ENCODE results near the gene TMEM181.

DNA sequence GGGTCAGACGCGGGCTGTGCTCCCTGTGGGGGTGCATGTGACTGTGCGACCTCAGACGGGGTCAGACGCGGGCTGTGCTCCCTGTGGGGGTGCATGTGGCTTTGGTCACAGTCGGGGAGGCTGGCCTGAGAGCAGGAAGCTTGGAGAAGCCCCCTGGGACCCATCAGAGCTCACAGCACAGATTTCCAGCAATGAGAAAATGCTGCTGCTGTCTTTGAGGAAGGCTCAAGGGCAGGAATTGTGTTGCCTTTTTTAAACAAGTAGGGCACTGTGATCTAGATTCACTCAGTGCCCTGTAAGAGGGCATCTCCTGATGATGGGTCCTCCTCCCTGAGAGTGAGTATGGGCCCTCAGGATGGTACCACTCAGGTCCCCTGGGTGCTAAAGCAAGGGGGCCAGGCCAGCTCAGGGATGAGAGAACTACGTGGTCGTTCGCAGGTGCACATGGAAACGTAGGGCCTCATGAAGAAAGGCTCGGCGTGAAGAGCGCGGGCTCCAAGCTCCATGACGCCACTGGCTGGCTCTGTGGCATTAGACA lies 50.5 kb downstream of the SYNJ2 start:
- RRBS = no CpG with 5 or more reads among the region's 16 CpGs

DNA sequence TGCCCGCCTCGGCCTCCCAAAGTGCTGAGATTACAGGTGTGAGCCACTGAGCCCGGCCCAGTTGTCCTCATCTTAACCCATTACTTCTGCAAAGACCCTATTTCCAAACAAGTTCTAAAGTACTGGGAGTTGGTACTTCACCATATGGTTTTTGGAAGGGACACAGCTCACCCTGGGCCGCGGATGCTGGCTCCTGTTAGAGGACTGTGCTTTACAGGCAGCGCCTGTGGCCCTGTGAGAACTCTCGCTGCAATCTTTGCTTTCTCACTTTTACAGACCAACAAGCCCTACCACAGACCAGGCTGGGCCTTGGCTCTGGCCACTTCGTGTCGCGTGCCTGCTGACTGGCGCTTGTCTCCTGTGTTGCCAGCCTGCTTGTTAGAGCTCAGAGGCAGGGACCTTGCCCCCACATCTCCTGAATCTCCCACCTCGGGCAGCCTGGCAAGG lies 56.0 kb downstream of the SYNJ2 start:
- RRBS = no CpG with 5 or more reads among the region's 12 CpGs

- RRBS = no CpG with 5 or more reads among the region's 19 CpGs
Measured at GRCh38 chr6:158046692-158047470, 65.2 kb downstream of the SYNJ2 start.

GRCh38 chr6:158086426-158087463 lies 81.3 kb downstream of the SERAC1 start:
- RRBS = no CpG with 5 or more reads among the region's 41 CpGs

DNA sequence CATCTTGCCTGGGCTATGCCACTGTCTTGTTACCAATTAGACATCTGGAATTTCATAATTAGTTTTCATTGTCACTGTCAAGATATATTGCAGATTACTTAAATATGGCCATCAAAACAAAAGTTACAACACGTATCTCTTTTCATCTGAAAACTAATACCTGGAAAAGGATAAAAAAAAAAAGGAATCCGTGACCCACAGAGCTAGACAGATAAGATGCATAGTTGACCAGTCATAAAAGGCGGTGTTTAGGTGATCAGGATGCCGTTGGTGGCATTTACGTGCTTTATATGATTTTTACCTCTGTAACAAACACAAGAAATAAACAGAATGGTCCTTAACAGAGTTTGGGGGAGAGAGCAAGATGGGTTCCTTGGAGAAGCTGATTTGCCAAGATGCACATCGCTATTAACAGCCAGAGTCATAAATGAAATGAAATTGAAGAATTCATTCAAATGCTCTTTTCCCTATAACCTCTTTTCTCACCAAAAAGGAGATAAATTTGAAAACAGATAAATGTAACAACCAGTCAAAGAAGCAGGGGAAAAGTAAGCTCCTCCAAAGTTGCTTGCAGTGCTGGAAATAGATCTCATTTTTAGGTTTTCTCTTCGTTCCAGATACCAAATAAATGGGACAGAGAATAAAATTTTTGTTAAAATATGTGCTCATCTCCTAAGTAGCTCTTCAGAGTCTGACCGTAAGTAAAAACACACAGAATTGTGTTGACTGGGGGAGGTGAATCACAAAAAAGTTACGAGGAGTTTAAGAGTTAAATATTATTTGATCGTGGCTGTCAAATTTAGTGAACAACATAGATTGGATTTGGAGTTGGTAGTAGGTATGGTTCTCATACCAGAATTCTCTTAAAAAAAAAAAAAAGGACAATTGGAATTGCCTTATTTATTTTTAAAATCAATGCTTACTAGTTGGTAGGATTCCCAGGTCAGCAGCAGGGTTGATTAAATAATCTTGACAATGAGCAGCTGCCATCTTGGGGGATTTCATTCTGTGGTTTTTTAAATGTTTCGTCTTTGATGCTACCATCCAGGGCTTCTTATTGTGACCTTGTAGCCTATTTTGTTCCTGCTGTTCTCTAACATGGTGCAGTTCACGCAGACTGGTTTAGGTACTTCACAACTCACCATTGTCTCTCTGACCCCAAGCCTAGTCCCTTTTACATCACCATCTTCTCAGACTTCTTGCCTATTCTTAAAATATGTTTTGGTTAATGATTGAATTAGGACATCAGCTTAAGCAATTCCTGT lies 70.0 kb downstream of the SERAC1 start:
- RRBS = no CpG with 5 or more reads among the region's 12 CpGs

DNA sequence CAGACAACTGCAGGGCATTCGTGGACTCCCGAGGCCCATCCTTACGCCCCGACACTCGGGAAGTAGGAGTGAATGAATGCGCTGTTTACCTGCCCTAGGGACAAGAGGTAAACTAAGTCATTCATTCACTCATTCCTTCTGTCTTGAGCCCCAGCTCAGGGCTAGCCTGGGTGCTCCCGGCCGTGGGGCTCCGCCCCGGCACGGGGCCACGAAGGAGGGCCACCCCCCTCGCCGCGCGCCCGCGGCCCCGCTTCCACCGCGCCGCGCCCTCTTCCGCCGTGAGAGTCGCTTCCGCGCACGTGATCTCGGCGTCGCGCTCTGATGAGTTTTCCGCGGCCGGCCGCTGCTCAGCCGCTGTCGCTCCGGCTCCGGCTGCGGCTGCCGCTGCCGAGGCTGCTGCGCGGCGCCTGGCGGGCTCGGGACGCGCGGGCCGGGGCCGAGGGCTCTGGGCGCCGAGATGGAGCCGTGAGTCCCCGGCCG lies at the start of gene TMEM181:
TSS of gene TMEM181 (plus strand) at position 324 of the 480 bp plus-strand sequence.
- RRBS = 1% methylated on average over 14 of the region's 59 CpGs

GRCh38 chr6:158640361-158640660 lies 4.2 kb downstream of the DYNLT1 start:
- RRBS = no CpG with 5 or more reads among the region's 2 CpGs

DNA sequence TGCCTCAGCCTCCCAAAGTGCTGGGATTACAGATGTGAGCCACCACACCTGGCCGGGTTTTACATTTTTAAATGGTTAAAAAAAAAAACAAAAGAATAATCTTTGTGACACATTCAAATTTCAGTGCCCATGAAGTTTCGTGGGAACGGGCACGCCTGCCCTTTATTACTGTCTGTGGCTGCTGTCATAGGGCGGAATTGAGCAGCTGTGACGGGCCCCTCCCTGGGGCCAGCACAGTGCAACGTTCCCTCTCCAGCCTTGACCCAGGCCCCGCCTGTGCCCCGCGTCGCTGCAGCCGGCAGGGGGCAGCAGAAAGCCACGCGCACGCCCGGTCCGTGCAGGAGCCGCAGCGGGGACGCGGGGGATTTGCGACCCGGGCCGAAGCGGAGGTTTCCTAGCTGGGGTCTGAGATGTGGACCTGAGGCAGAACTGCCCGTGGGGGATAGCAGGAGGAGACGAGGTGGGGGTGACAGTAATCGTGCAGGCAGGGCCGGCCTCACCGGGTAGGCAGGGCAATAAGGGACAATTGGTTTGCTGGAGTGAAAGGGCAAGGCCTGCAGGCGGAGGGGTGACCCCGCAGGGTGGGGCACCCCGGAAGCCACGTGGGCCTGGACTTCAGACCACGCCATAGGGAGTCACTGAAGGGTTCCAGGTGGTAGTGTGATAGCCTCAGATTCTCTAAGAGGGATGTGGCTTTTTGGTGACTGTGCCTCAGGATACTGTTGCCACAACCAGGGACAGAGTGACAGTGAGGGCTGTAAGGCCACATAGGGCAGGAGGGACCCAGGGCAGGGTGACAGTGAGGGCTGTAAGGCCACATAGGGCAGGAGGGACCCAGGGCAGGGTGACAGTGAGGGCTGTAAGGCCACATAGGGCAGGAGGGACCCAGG lies 54.5 kb downstream of the SYTL3 start:
- RRBS = 2% methylated on average over 14 of the region's 35 CpGs

DNA sequence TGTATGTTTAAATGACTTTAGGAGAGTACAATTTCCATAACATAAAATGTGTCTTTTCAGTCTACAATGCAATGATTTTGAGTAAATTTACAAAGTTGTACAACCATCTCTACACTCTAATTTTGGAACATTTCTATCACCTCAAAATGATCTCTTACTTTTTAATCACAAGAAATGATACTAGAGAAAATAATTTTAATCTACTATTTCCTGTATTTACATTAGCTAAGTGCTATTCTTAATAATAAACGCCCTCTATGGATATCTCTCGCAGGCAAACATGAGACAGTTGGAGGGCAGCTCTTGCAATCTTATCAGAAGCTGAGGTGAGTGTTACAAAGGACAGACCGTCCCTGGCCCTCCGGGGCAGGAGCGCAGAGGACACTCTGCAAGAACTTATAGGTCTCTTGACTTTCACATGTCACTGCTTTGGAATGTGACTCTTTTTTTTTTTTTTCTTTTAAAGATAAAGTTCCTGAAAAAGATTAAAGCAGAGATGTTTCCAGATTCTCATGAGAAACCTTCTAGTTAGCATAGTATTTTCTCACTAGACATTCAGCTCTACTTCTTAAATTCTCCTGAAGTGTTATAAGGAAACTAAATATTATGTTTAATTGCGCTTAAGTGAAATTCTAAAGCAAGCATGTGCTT lies 57.2 kb downstream of the SYTL3 start:
- RRBS = no CpG with 5 or more reads among the region's 6 CpGs

- RRBS = no CpG with 5 or more reads among the region's 19 CpGs
Measured at GRCh38 chr6:158720273-158721157, 70.7 kb downstream of the SYTL3 start.

- RRBS = no CpG with 5 or more reads among the region's 2 CpGs
Measured at GRCh38 chr6:158786433-158786755, 32.8 kb downstream of the EZR start.

- RRBS = 10% methylated on average over 3 of the region's 9 CpGs
Measured at GRCh38 chr6:158799261-158799979, 19.7 kb downstream of the EZR start.

GRCh38 chr6:158800981-158801361 lies 18.2 kb downstream of the EZR start:
- RRBS = no CpG with 5 or more reads among the region's 8 CpGs

GRCh38 chr6:158807479-158808776 lies 11.2 kb downstream of the EZR start:
- RRBS = no CpG with 5 or more reads among the region's 14 CpGs

DNA sequence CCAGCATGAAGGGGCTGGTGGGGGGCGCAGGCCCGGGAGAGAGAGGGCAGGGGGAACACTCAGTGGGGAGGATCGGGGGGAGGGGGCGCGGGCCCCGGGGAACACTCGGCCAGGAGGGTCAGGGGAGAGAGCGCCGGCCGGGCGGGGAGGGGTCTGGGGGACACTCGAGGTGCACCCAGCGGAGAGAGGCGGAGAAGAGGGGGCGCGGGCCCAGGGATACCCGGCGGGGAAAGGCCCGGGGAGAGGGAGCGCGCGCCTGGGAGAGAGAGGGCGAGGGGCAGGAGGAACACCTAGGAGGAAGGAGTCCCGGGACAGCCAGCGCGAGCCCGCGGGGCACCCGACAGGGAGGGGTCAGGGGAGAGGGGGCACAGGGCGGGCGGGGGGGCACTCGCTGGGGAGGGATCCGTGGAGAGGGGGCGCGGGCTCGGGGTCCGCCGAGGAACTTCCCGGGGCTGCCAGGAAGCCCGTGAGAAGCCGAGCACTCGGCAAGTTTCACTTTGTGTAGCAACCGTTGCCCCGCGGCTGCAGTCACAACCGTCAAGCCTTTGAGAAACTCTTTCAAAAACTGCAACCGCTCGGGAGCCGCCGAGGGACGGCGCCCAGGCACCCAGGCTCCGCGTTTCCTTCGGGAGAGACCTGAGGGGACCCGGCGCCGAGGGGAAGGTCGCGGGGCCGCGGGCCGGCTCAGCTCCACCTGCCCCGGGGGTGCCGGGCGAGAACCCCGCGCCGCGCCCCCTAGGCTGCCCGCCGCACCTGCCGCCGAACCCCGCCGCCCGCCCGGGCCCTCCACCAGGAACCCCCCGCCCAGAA lies 490 bp downstream of the EZR start:
- RRBS = 2% methylated on average over 29 of the region's 79 CpGs

GRCh38 chr6:158999143-158999377 lies 942 bp downstream of the RSPH3 start:
- RRBS = no CpG with 5 or more reads among the region's 5 CpGs

DNA sequence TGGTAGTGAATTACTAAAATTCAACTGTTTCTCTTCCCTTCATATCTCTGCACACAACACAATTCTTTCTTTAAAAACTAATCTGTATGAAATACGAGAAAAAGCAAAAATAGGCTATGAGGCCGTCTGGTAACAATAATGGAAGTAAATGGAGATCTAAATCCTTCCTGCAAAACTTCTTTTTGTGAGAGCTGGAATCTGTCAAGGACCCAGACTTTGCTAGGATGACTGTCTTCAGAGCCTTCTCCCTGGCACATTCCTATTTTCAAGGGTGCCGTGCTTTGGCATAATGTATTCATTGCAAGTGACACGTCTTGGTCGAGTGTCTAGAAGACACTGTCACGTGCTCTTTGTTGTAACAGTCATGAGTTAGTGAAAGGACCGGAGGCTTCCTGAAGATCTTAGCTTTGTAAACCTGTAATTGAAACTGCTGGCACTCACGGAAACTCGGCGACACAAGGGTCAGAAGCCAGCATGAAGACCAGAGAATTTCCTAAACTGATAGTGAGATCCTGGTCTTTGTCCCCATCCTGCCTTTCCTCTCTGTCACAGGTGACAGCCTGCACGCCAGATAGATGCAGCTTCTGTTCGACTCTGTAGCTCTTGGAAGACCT lies 19.6 kb upstream of the TAGAP start:
- RRBS = no CpG with 5 or more reads among the region's 12 CpGs

- RRBS = no CpG with 5 or more reads among the region's 16 CpGs
Measured at GRCh38 chr6:159076944-159077503, 32.2 kb upstream of the TAGAP start.

- RRBS = no CpG with 5 or more reads among the region's 7 CpGs
Measured at GRCh38 chr6:159117497-159117999, 51.7 kb upstream of the FNDC1 start.

DNA sequence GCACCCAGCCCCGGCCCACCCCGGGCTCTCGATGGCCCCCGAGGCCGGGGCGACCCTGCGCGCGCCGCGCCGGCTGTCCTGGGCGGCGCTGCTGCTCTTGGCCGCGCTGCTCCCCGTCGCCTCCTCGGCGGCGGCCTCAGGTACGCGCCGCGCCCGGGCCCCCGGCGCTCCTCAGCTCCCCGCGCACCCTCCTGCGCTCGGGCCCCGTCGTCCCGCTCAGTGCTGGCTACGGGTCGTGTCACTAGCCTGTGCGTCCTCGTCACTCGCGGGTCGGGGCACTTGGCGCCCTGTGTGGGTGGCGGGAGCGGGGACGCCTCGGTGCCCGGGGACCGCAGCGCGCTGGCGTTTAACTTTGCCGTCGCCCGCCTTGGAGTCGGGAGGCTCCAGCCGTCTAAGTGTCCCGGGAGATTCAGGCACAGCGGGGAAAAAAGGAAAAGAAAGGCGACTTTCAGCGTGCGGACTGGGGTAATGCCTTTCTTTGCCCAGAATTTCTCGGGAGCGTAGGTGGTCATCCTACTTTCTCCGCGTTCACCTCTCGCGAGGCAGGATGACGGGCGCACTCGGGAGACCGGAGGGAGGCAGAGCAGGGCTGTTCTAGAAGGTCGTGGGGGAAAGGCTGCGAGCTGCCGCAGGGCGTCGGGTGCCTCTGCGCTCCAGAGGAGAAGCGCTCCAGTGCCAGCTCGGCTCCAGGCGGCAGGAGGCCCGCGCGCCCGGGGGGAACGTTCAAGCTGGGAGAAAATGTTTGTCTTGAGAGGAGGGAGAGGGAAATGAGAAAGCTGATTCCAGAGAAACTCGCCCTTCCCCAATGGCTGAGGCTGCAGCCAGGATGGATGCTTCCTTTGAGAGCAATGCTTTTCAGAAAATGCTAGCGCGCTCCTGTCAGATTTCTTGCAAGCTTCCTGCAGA lies 619 bp downstream of the FNDC1 start:
- RRBS = 2% methylated on average over 23 of the region's 89 CpGs